Measurements from ENCODE around the gene AGPAT2.

DNA sequence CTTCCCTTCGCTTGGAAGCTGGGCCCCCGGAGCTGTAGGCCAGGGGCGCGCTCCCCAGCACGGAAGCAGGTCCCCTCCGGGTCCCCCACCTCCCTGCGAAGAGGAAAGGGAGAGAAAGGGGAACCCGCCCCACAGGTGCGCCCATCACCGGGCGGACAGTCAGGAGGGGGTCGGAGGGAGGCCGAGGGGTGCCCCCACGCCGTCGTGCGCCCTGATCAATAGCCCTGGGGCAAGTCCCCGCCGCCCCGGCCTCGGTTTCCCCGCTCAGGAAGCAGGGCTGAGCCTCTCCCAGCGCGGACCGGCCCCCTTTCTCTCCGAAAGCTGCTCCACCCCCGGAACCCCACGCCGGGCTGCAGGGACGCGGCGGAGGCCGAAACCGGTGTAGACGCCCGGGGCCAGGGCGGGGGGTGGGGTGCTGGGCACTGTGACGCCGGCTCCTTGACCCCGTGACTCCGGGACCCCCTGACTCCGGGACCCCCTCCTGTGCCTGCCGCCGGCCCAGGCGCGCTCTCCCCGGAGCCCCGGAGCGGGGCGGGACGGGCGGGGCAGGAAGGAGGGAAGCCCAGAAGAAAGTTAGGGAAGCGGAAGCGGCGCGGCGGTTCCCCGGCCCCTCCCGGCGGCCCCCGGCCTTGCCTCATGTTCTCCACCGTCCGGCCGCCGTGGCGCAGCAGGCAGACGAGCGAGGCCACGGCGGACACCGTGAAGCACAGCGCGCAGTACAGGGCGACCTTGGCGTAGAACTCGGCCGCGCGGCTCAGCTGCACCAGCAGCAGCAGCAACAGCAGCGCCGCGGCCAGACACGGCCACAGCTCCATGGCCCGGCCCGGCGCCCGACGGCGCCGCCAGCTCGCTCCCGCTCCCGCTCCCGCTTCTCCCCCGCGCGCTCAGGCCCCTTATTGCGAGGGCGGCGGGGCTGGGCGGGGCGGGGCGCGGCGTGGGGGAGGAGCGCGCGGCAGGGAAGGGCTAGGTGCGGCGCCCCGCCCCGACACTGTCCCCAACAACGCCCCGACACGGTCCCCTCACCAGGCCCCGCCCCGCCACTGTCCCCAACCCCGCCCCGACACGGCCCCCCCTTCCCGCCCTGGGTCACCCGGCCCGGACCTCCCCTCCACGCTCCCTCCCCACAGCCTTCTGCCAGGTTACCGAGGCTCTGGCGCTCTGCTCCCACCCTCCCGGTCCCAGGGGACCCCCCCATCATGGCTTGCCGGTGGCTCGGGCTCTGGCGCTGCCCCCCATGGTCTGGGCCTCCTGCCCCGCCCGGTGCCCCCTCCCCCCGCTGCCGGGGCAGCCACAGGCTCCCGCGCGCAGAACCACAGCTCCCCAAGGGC is at the start of gene AGPAT2:
Gene AGPAT2 (minus strand): TSS at position 915 of the 1,328 bp plus-strand sequence.
- RRBS, result 5% methylated on average over 49 of the region's 137 CpGs

DNA sequence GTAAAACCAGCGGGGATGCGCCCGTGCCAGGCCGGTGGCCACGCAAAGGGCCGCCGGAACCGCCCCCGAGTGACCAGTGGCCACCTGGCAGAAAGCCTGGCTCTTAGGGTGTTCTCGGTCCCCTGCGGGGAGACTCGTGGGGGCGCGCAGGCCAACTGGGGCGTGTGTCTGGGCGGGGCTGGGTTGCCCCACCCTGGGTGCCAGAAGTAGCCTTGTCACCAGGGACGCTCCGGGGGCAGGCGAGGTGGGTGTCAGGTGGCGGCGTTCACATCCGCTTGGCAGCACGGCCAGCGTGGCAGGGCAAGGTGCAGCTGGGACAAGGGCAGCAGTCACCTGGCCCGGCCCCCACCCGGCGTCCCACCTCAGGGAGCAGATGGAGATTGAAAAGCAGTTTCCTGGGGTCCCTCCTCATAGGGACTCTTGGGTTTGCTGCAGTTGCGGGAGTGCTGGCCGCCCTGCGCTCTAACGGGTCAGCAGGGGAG is 655 bp upstream of the AGPAT2 start:
- RRBS, result 10% methylated on average over 8 of the region's 31 CpGs

- RRBS, result 79% methylated on average over 8 of the region's 21 CpGs
These were observed 2.9 kb upstream of the AGPAT2 start for GRCh38 chr9:136690063-136690687.

GRCh38 chr9:136694197-136694857 is 7.1 kb upstream of the AGPAT2 start:
- RRBS, result no CpG with 5 or more reads among the region's 30 CpGs

DNA sequence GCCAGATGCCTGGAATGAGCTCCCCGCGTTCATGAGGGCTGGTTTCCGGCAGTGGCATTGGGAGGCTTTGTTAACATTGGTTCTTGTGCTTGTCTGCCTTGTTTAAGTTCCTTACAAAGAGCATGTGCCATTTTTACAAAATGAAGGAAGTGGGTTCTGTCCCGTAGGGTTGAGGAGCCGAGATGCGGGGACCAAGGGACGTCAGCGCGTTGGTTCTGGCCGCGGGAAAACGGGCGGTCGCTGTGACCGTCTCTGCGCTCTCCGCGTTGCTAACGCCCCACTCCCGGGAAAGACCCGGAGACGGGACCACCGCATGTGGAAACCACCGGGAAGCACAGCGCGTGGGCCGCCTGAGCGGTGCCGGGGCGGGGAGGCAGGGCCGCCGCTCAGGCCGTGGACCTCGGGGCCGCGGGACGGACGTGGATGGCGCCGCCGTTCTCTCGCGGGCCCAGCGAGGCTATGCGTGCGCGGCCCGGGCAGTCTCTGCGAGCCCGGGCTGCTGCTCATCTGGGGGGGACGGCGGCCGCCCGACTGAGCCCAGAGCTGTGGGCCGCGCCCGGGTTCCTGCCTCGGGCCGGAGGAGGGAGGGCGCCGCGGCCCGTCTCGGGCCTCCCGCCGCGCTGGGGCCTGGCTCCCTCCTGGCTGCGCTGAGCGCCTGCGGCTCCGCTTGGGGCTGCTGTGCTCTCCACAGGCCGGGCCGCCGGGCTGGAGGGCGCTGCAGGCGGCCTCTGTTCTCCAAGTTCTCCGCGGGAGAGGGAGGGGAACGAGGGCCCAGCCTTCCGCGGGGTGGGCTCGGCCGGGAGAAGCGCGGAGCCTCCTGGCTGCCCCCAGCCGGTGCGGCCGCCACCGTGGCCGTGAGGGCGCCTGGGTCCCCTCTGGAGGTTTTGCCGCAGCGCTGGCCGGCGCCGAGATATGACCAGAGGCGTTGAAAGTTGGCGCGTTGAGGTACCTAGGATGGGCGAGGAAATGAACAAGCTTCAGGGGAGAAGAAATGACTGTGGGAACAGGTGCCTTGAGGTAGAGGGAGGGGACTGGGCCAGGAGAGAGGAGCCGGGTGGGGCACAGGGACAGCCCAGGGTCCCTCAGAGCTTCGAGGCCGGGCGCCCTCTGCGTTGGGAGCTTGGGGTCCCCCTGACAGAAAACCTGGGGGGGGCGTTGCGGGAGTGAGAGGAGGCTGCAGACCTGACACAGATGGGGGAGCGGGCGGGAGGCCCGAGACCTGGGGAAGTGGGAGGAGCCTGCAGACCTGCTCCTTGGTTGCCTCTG is 13.7 kb downstream of the RABL6 start:
- RRBS, result 78% methylated on average over 24 of the region's 110 CpGs

DNA sequence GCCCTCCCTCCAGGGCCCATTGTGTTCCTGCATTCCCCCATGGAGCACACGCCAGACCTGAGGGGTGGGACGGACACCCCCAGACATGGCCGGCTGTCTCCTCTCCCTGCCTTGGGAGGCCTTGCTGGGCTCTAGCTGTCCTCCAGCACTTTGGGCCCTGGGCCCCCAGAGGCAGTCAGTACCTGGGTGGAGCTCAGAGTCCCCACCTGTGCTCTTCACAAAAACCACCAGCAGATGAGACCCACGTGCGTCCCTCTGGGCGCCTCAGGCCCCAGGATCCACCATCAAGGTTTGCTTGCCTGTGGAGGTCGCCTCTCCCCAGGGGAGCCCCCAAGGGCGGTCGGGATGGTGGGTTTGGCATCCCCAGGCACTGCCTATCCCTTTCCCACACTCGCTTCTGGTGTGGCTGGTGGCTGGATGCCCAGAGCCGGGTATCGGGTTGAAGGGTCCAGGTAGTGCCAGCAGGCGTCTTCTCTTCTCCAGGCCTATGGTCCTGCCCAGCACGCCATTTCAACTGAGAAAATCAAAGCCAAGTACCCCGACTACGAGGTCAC is 1.1 kb downstream of the PHPT1 start:
- RRBS, result no CpG with 5 or more reads among the region's 16 CpGs

DNA sequence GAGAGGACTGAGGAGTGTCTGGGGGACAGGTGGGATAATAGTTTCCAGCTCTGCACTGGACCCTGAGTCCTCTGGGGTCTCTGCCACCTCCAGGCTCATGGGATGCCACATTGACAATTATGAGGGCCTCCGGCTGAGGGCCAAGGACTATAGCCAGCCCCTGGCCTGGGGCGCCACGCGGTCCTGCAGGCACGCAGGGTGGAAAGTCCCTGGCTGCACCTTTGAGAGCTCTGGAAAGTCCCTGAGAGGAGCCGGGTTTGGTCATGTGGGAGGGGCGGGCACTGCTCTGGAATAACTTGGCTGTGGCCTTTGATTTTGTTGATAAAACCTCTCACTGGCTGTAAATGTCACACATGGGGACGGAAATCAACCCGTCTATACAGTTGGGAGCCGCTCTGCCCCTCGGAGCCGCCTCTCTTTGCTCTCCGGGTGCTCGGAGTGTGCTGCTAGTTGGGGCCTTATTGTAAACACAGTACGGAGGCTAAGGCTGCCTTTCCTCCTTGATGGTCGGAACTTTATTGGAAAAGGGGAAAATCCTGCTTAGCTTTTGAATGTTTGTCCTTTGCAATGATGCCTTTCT is 16.1 kb downstream of the TRAF2 start:
- RRBS, result no CpG with 5 or more reads among the region's 16 CpGs

GRCh38 chr9:136947866-136948422 is 2.9 kb downstream of the C8G start:
- RRBS, result no CpG with 5 or more reads among the region's 16 CpGs

DNA sequence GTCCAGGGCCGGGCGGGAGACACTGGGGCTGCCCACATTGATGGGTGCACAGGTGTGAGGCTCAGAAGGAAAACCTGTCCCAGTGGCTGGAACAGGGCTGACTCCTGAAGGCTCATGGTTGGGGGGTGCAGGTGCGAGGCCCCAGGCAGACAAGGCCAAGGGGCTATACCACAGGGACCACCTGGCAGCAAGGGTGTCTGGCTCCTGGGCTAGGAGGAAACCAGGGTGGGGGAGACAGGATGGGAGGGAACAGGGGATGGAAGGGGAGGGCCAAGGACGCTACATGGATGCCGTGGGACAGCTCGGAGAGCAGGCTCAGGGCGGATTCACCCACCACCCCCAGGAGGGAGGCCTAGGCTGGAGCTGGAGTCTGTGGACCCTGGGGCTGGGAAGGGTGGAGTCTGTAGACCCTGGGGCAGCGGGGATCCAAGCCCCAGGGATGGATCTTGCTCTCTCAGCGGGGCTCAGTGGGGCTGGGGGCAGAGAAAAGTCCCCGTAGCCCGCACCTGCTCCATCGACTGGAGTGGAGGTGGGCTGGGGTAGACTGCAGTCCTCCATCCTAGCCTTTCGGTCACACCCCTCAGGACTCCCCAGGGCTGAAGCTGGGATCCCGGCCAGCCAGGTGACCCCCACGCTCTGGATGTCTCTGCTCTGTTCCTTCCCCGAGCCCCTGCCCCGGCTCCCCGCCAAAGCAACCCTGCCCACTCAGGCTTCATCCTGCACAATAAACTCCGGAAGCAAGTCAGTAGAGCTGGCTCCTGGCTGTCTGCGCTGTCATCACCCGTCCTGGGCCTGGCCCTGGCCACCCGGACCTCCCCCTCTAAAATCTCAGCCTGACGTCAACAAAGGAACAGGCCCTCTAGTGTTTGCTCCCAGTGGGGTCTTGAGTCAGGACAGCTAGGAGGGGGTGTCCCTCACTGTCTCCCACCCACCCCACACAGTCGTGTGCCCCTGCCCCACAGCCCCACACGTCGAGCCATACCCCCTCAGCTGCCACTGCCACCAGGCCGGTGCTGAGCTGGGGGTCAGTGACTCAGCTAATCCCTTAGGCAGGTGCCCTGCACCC is 1.5 kb upstream of the LCNL1 start:
- RRBS, result 35% methylated on average over 8 of the region's 27 CpGs

GRCh38 chr9:136982061-136982338 is 793 bp upstream of the LCNL1 start:
- RRBS, result no CpG with 5 or more reads among the region's 5 CpGs

DNA sequence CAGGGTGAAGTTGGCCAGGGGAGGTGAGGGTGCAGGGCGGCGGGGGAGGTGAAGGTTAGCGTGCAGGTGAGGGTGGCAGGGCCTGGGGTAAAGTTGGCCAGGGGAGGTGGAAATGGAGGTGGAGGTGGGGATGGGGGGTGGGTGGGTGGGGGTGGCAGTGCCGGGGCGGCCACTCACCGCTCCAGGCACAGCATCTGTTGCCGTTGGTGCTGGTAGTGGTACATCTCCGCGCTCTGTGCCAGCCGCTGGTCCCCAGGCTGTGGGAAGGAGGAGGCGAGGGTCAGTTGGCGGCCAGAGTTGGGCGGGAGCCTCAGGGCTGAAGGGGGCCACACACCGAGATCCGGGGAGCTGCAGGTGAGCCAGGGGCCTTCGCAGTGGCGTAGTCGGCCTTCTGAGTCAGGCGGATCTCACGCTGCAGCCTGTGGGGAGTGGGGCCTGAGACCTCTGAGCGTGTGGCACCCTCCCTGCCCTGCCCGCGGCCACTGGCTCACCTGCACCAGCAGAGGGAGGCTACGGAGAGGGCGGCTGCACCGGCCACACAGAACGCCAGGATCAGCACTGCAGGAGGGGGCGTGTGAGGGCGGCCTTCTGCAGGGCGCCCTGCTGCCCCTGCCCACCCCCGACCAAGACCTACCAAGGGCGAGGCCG is 5.7 kb downstream of the NPDC1 start:
- RRBS, result no CpG with 5 or more reads among the region's 33 CpGs

DNA sequence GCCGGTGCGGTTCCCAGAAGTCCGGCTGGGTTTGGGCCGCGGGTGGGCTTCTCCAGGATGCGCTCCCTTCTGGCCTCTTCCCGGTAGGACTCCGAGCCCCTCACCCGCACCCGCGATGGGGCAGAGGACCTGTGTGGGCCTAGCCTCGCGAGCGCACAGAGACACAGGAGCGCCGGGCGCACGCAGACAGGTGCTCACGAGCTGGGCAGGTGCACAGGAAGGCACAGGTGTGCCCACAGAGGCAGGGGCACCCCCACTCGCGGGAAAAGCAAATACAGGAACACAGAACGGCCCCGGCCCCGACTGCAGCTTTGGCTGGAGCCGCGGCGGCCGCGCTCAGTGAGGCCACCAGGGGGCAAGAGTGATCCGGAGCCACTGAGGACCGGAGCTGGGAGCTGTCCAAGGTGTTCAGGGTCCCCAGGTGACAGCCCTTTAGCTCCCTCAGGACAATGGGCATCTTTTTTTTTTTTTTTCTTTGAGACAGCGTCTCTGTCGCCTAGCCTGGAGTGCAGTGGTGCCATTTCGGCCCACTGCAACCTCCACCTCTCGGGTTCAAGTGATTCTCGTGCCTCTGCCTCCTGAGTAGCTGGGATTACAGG is 477 bp upstream of the NPDC1 start:
- RRBS, result 2% methylated on average over 24 of the region's 36 CpGs

DNA sequence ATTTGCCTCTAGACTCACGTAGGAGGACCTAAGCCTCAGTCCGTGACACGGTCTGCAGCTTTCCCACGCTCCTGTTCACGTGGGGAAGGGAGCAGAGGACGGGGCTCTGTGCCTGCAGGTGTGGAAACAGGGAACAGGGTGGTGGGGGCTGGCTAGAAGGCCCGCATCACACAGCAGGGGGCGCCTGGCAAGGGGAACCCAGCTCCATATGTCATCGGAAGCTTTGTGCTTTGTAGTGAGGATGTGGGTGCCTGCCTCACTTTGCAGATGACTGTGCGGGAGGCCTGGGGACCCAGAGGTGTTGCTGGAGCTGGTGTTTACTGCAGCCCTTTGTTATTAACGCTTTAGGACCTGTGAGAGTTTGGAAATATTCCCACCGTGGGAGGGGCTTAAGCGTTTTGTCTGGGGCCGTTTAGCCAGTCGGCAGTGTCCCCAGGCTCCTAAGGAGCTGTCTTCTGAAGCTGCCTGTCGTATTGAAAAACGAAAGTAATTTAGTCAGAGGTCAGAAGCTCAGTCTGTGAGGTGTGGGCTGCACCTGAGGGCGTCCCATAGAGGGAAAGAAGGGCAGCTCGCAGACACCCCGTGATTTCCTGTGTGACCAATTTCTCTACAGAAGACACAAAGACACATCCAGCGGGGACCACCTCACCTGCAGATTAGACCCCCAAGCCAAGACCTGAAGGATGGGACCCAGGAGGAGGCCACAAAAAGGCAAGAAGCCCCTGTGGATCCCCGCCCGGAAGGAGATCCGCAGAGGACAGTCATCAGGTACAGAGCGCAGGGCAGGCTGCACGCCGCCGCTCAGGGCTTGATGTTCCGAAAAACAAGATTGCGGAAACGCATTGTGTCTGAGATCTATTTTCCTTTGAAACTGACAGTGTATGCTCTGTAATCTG is 9.1 kb downstream of the MAN1B1 start:
- RRBS, result no CpG with 5 or more reads among the region's 31 CpGs

DNA sequence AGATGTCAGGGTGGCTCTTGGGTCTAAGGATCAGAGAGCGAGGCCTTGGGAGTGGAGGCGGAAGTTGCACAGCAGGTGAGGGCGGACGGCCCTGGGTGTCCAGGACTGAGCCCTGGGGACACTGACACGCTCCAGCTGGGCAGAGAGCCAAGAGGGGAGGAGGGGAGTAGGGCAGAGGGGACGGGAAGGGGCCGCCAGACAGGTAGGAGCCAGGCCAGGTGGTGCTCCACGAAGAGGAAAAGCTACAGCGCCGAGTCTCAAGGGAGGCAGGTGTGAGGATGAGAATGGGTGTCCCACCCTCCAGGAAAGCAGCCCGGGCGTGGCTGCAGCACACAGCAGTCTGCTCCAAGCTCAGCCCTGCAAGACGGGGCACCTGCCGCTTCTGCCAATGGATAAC is 5.0 kb downstream of the TPRN start:
- RRBS, result no CpG with 5 or more reads among the region's 14 CpGs

DNA sequence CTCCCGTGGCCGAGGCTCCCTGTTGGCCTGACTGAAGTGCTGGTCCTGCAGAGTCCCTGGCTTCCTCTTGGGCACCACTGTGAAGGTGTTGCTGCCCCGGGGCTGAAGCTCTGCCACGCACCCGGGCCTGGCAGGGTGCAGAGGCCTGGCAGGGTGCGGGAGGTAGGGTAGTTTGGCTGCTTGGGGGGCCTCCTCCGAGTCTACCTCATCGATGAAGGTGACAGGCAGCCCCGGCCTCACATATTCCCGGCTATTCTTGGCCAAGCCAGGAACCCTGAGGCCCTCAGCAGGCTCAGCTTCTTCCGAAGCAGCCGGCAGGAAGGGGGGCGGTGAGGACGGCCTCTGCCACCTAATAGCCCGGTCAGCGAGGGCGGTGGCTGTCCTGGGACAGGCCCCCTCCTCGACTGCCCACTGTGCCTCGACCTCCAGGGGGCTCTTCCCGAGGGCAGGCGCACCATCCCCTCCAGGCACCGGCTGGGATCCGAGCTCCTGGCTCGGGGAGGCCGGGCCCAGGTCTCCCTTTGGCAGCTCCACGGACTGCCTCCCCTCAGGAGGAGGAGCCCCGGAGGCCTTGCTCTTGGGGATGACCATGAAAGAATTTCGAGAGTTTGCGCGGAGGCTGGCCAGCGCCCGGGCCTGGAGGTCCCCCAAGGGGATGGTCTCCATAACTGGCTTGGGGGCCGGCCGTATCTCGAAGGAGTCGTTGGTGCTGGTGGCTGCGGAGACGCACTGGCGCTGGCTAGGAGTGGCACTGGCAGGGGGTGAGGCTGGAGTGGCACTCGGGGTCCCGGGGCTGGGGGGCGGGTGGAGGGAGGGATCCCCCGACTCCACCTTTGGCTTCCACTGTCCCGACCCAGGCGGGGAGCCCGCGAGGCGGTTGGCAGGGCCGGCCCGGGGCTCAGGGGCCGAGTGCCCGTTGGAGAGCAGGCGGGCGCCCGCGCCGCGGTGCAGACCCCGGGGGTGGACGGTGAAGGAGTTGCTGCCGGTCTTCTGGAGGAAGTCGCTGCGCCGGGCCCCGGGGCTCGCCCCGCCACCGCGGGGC is 1.1 kb downstream of the TPRN start:
- RRBS, result 16% methylated on average over 30 of the region's 69 CpGs

- RRBS, result no CpG with 5 or more reads among the region's 16 CpGs
These were observed 887 bp upstream of the TPRN start for GRCh38 chr9:137201320-137201936.

DNA sequence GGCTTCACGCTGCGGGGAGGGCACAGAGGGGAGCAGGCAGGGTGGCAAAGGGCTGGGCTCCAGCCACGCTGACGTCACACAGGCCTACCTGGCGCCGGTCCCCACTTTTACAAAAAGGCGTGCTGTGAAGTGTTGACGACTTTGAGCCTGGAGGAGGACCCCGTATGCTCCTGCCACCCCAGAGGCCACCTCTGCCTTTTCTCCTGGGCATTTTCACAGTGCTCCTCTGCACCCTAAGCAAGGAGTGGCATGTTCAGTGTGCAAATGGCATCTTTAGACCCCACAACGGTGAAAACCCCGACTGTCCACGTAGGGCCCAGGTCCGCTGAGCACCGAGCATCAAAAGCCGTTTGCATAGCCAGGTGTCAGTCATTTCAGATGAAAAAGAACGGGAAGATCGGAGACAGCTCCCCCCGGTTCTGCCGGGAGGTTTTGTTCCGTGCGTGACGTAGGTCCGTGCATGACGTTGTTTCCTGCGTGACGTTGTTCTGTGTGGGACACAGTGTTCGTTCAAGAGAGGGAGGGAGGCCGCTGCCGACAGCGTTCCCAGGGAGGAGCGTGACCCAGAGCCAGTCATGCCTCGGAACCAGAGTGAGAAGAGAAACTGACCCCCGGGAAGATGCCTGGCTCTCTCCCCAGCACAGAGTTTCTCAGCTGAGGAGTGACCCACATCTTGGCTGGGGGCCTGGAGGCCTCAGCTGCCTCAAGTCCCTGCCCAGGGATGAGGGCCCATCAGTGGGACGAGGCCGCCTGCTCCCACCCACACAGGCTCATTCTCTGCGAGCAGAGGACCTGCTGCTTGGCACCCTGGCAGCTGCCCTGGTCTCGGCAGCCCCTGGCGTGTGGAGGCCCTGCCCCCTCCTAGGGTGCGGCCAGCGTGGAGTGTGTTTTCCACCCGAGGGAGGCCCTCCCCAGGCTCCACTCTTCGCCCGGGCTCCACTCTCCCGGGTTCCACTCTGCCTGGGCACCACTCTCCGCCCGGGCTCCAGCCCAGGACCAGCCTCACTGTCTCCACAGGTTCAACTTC is 4.2 kb upstream of the ENSG00000284976 start:
- RRBS, result no CpG with 5 or more reads among the region's 46 CpGs

GRCh38 chr9:137241482-137241853 is 381 bp downstream of the TUBB4B start:
- RRBS, result no CpG with 5 or more reads among the region's 49 CpGs

GRCh38 chr9:137243373-137243876 is 2.3 kb downstream of the TUBB4B start:
- RRBS, result no CpG with 5 or more reads among the region's 17 CpGs

GRCh38 chr9:137245716-137246264 is 1.8 kb downstream of the FAM166A start:
- RRBS, result no CpG with 5 or more reads among the region's 13 CpGs